ENCODE measurements around a stretch of chr16.

GRCh38 chr16:77499409-77500164 lies 64.8 kb upstream of the ADAMTS18 start:
- PRO-cap, result no peak
- RAMPAGE, long total RNA, 4 experiments, result no peak in any of the 4 experiments

DNA sequence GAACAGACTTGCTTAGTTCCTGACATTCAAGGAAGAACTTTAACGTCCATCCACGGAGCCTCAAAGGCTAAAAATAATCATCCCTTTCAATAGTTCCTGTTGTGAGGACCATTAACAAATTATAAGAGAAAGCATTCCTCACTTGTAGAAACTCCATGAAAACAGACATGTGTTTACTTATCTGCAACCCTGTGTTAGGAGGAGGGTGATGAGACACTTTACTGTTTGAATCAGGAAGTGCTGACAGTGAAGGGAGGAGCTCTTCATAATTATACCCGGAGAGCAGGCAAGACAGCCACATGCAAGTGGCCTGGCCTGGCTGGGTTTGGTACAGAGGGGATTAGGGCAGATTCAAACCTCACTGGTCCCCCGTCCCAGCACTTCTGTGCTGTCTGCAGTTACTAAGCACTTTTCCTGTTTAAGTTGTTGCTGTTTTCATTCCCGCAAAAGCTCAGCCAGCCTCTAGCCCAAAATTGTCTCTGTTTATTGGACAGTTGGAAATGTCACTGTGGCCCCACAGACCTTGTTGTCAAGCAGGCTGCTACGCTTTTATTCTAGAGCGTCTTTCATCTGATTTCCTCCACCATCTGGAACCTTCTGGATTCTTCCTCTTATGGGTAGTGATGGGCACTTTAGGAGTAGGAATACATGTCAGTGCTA lies 78.5 kb downstream of the WWOX start:
- PRO-cap, result no peak
- RAMPAGE, long total RNA, 4 experiments, result no peak in any of the 4 experiments

DNA sequence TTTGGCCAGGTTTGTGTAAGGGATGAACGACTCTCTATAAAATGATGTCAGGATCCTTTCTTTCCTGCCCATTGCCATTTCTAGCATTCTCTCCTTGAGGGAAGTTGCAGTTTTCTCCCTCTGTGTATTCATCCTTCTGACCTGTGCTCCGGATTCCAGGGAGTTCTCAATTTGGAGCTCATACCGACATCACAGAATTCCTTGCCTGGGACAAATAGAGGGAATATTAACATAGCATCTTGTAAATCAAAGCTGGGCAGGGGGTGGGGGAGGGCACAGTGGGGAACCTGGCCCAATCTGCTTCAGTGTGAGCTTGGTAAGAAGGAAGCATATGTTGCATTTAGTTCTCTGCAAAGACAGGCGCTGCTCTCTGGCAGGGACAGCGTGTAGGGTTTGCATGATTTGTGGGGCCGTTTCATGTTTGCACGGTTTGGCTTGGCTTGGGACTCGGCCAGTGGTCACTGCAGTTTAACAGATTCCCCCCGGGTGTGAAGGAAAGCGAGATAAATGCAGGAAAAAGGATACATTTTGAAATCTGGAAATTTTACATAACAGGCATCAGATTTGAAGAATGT lies 177.9 kb downstream of the WWOX start:
- PRO-cap, result no peak
- RAMPAGE, long total RNA, 4 experiments, result no peak in any of the 4 experiments

DNA sequence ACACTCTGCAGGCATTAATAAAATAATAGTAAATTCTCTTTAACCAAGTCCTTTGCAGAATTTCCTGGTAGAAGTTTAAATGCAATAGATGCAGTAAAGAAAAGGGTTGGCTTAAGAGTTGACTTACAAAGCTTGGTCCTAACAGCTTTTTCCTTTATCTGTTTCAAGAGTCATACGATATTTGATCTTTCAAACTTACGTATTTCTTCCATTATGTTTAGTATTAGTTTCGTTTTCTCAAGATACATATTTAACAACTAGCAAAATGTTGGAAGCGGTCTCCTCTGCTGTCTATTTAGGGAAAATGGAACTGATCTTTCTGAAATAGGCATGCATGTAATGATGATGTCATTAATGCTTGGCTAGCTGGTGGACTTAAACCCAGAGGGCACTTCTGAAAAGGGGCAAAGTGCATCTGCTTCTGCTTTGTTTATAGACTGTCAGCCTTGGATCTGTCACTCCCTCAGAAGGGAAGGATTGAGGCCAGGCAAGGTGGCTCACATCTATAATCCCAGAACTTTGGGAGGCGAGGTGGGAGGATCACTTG lies 185.3 kb downstream of the WWOX start:
- PRO-cap, result no peak
- RAMPAGE, long total RNA, 4 experiments, result no peak in any of the 4 experiments

- PRO-cap, result no peak
- RAMPAGE, long total RNA, 4 experiments, result no peak in any of the 4 experiments
These were observed 355.6 kb downstream of the WWOX start for GRCh38 chr16:78454862-78455615.

- PRO-cap, result no peak
- RAMPAGE, long total RNA, 4 experiments, result no peak in any of the 4 experiments
These were observed 508.1 kb downstream of the WWOX start for GRCh38 chr16:78607149-78608274.

GRCh38 chr16:78669792-78670597 lies 570.5 kb downstream of the WWOX start:
- PRO-cap, result no peak
- RAMPAGE, long total RNA, 4 experiments, result no peak in any of the 4 experiments

GRCh38 chr16:78714766-78715223 lies 615.3 kb downstream of the WWOX start:
- PRO-cap, result no peak
- RAMPAGE, long total RNA, 4 experiments, result no peak in any of the 4 experiments

DNA sequence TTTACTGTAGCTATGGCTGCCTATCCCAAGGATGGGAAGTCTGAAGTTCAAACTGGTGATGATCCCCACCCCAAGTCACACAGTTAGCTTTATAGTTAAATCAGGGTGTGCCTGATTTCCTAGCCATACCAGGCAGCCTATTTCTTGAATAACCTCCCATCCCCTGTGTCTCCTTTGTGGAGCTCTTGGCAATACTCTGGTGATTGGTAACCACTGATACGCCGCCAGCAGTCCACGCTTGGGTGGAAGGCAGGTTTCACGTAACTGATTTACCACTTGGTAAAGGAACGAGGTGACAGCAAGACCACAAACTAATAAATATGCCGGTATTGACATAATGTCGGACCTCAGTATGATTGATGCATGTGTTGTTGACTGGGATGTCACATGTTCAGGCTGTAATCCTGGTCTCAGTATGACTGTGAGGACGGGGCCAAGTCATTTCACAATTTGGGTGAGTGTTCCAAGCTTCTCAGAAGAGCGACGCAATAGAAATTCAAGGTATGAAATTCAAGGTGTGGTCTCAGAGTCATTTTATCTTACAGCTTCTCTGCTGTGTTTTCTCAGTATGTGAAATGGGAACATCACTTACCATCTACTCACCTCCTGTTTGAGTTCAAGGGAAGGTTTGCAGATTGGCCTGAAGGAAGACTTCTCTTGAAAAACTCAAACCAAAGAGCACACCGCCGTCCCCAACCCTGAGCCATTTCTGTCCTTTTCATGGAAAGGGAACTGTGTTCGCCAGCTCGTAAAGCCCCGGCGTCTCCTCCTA lies 678.8 kb downstream of the WWOX start:
- PRO-cap, result no peak
- RAMPAGE, long total RNA, 4 experiments, result start-site peak on the plus strand in 1 of 4 experiments, centred at position 184 of the sequence, 6 reads per replicate

GRCh38 chr16:78827916-78828456 lies 728.5 kb downstream of the WWOX start:
- PRO-cap, result no peak
- RAMPAGE, long total RNA, 4 experiments, result no peak in any of the 4 experiments

DNA sequence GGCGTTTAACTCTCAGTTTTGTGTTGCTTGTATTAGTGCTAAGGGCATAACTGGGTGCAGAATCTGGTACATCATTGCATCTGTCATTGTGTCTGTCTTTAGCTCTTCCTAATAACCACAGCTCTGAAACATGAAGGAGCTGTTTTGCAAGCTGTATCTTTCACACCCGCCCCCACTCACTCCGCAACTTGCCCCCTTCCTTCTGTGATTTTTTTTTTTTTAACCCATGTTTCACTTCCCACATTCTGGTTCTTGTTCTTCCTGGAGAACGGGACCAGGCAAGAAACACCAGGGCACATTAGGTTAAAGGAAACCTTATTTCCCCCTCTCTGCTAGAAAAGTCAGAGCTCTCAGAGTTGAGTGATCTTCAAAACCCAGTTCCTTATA lies 271.7 kb downstream of the MAF start:
- PRO-cap, result no peak
- RAMPAGE, long total RNA, 4 experiments, result no peak in any of the 4 experiments

DNA sequence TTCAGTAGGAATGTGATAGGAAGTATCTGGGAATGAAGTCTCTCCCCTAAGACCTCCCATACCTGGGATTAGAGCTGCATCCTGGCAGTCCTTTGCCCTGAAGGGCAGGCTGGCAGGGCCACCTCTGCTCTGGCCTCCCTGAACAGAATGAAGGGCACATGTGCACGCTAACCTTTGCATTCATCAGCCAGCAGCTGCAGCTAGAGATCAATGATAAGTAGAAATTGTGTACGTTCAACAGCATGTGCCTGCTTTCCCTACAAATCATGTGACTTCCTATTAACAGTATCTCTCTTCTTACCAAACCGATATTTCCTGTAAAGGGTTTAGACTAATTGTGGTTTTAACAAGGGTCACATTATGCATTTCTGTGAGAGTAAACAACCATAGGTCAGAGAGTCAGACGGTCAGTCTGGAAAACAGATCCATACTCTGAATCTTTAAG lies 219.6 kb downstream of the MAF start:
- PRO-cap, result no peak
- RAMPAGE, long total RNA, 4 experiments, result no peak in any of the 4 experiments

DNA sequence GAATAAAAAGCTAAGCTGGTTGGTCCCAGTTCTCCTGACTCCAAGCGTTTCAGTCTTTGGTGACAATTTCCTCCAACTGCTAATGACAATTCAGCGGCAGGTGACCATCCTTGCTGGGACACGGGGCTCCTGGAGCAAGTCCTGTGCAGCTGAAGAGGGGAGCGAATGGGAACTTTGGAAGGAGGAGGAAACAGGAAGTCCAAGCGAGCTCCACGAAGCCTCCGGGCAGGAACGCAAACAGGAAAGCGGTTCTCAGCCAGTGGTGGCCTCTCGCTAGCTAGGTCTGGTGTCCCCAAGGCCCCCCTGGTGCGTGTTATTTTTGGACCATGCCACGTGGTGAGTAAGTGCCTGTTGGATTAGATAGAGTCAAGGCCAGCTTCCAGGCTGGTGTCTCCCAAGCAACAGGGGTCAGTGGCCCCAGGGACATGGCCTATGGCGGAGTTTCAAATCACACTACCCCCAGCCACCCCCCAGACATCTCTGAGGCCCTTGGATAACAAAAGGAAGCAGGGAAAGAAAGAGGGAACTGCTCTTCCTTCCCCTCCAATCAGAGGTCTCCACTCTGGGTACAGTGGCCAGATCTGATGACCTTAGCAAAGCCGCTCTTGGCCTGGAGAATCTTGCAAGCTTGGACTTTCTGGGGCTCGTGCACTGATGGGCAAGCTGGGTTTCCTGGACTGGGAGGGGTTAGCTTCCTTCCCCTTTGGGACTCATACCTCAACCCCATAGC lies 58.3 kb downstream of the MAF start:
- PRO-cap, result no peak
- RAMPAGE, long total RNA, 4 experiments, result no peak in any of the 4 experiments

DNA sequence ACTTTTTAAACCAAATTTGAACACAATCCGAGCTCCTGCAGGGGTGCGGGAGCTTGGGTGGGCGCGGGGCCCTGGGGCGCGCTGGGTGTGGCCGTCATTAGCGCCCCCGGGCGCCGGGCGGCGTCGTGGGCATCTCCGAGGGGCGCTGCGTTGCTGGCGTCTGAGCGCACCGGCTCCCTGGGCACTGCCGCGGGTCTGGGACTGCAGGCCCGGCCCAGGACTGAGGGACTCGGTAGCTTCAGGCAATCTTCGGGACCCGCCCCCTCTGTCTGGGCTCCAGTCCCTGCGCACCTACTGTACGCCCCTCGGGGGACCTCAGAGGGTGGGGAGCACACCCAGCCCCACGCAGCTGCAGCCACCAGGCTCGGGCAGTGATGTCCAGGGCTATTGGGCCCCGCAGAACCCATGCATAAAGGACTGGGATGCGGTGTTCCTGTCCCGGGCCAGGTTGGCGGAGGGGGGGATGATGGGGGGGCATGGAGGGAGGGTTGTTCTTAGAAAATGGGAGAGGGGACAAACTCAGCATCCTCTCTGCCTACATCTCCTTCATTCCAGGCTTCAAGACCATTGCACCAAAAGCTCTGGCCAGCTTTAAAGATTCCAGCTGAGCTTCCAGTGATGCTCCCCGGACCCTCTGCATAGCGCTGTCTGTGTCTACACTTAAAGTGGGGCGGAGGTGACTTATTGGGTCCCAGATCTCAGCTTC lies 10.6 kb downstream of the MAF start:
- PRO-cap, result no peak
- RAMPAGE, long total RNA, 4 experiments, result no peak in any of the 4 experiments

DNA sequence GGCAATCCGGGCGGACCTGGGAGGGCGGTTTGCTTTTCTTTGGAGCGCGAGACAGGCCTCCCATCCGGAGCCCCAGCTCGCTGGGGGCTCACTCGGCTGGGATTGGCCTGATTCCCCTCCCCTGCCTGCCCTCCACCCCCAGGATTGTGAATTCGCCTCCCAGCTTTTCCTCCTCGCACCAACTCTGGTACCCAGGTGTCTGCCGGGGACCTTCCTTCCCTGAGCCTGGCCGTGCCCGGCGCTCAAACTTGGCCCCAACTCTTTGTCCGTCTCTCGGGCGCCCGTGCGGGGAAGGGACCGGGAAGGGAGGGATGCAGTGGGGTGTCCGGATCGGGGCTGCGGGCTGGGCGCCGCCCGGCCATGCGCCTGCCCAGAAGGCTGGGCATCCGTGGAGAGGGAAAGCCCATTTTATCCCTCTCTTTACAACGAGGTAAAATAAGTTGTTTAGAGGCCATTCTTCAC lies 518 bp upstream of the MAF start:
- PRO-cap, result no peak
- RAMPAGE, long total RNA, 4 experiments, result no peak in any of the 4 experiments

DNA sequence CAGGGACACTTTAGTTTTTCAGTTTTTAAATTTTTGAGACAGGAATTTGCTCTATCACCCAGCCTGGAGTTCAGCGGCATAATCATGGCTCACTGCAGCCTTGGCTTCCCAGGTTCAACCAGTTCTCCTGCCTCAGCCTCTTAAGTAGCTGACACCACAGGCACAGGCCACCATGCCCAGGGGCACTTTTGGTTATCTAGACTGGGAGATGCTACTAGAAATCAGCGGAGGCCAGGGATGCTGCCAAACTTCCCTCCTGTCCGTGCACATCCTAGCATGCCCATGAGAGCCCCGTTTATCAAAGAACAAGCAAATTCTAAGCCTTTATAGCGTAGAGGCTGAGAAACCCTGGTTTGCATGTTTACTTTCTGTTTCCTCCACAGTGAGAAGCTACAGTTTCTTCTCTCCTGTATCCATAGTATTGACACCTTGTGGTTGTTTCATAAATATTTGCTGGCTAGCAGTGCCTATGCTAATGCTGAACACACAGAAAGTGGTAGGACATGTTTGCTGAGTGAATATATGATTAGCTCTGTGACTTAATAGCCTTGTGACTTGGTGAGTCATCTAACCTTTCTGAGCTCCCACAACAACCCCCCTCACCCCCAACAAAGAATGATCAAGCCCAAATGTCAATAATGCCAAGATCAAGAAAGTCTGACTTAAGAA lies 39.2 kb upstream of the MAF start:
- PRO-cap, result no peak
- RAMPAGE, long total RNA, 4 experiments, result no peak in any of the 4 experiments

GRCh38 chr16:79769285-79769628 lies 168.7 kb upstream of the MAF start:
- PRO-cap, result no peak
- RAMPAGE, long total RNA, 4 experiments, result no peak in any of the 4 experiments

GRCh38 chr16:79971848-79972567 lies 371.5 kb upstream of the MAF start:
- PRO-cap, result no peak
- RAMPAGE, long total RNA, 4 experiments, result no peak in any of the 4 experiments

- PRO-cap, result no peak
- RAMPAGE, long total RNA, 4 experiments, result no peak in any of the 4 experiments
These were observed 426.6 kb upstream of the MAF start for GRCh38 chr16:80026895-80027707.

- PRO-cap, result no peak
- RAMPAGE, long total RNA, 4 experiments, result no peak in any of the 4 experiments
These were observed 33.0 kb upstream of the DYNLRB2 start for GRCh38 chr16:80507705-80508242.